Measurements from ENCODE around the gene DAAM1.

DNA sequence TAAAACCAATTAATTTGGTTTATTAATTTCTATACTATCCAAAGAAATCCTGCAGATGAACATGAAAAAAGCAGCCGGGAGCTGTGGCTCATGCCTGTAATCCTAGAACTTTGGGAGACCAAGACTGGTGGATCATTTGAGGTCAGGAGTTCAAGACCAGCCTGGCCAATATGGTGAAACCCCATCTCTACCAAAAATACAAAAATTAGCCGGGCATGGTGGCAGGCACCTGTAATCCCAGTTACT is 44.1 kb downstream of the OTX2 start:
- PRO-cap, 3 experiments = peak in 2 of 3 experiments; most common plus-strand start position 65 of the sequence (in 1)
- RAMPAGE, long total RNA, 4 experiments = no peak in any of the 4 experiments
- RRBS = no CpG with 5 or more reads among the region's 2 CpGs

DNA sequence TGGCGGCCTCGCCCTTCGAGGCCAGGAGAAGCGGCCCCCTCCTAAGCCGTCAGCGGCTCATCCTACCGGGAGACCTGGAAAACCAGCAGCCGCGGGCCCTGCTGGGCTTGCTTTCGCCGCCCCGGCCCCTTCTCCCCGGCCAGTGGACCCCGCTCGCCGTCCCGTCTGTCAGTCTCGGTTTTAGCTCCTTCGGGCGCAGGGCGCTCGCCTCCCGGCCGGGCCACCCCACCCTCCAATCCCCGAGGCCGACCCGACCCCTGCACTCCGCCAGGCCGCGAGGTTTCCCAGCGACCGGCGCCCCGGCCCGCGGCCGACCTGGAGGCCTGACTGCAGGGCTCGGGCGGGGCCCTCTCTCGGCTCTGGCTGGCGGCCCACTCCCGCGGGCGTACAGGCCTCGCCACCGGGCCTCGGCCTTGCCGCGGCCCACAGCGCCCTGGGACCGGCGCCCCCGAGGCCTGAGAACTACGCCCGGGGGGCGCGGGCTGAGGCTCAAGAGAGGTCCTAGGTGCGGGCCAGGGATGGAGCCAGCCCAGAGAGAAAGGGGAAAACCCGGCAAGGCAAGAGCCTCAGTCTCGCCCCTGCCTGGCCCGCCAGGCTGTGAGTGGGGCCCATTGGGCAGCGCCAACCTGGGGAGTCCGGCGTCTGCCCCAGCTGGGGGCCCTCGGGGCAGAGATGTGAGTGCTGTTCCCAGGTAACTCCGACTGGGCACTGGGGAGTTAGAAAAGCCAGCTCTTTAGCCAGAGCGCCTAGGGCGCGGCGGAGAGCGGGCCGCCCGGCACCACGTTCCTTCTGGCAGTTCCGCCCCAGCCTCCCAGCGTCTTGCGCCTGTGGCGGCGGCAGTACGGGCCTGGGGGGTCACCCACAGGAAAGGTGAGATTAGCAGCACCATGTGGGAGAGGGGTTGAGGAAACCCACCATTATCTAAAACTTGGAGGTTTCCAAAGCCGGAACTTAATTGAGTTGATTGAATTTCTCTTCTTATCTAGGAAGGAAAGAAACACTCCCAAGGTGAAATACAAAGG is 12.0 kb downstream of the OTX2 start:
- PRO-cap, 3 experiments = no peak in any of the 3 experiments
- RAMPAGE, long total RNA, 4 experiments = no peak in any of the 4 experiments
- RRBS = 8% methylated on average over 46 of the region's 81 CpGs

GRCh38 chr14:56855704-56856451 is 45.6 kb upstream of the OTX2 start:
- PRO-cap, 3 experiments = no peak in any of the 3 experiments
- RAMPAGE, long total RNA, 4 experiments = no peak in any of the 4 experiments
- RRBS = no CpG with 5 or more reads among the region's 10 CpGs

GRCh38 chr14:57268321-57268747 is 371 bp downstream of the EXOC5 start:
- PRO-cap, 3 experiments = peak in 3 of 3 experiments; most common plus-strand start chr14:57268604 (in 3); most common minus-strand start chr14:57268498 (in 3)
- RAMPAGE, long total RNA, 4 experiments = no peak in any of the 4 experiments
- RRBS = under 1% methylated on average over 11 of the region's 35 CpGs

DNA sequence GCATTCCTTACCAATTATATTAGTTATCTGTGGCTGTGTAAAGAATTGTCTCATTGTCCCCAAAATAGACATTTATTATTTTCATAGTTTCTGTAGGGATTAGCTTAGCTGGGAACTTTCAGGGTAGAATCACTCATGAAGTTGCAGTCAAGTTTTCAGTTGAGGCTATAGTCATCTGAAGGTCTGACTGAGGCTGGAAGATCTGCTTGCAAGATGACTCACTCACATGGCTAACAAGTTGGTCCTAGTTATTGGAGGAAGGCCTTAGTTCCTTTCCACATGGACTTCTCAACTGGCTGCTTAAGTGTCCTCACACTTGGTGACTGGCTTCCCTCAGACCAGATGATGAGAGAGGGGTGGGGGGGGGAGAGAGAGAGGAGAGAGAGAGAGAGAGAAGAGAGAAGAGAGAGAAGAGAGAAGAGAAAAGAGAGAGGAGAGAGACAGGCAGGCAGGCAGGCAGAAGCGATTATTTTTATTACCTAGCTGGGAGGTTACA is 6.3 kb downstream of the AP5M1 start:
- PRO-cap, 3 experiments = no peak in any of the 3 experiments
- RAMPAGE, long total RNA, 4 experiments = start-site peak on the plus strand in 1 of 4 experiments, centred at position 207 of the sequence, 13 reads per replicate
- RRBS = no CpG with 5 or more reads among the region's 1 CpG

DNA sequence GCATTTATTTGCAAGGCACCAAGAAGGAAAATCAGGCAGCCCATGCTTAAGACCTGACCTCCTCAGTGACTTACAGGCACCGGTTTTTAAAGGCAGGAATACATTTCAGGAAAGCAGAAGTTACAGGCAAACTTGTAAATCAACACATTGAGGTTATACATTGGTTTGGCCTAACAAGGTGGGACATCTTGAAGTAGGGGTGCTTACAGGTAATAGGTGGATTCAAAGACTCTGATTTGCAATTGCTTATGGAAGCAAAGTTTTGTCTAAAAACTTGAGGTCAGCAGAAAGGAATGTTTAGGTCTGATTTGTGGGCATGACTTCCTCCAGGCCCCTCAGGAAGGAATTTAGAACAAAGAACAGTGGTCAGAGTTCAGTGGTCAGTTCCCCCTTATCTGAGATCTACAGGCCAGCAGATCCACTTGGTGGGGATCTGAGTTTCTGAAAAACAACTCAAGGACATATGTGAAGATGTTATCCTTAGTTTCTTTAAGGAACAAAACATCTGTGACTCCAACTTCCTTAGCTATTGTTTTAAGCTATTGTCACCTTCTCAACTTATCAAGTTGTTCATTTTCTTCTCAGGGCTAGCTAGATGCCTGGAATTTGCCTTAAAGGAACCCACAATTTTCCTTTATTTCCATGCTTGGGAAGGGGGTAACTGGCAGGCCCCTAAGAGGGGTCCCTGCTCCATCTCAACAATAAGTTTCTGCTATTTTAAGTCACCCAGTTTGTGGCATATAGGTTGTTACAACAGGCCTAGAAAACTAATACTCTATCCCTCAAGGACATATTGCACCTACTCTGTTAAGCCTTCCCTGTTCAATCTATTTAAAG is 28.0 kb upstream of the NAA30 start:
- PRO-cap, 3 experiments = no peak in any of the 3 experiments
- RAMPAGE, long total RNA, 4 experiments = no peak in any of the 4 experiments
- RRBS = no CpG with 5 or more reads among the region's 1 CpG

GRCh38 chr14:57389400-57390128 is 822 bp upstream of the NAA30 start:
- PRO-cap, 3 experiments = no peak in any of the 3 experiments
- RAMPAGE, long total RNA, 4 experiments = no peak in any of the 4 experiments
- RRBS = no CpG with 5 or more reads among the region's 18 CpGs

DNA sequence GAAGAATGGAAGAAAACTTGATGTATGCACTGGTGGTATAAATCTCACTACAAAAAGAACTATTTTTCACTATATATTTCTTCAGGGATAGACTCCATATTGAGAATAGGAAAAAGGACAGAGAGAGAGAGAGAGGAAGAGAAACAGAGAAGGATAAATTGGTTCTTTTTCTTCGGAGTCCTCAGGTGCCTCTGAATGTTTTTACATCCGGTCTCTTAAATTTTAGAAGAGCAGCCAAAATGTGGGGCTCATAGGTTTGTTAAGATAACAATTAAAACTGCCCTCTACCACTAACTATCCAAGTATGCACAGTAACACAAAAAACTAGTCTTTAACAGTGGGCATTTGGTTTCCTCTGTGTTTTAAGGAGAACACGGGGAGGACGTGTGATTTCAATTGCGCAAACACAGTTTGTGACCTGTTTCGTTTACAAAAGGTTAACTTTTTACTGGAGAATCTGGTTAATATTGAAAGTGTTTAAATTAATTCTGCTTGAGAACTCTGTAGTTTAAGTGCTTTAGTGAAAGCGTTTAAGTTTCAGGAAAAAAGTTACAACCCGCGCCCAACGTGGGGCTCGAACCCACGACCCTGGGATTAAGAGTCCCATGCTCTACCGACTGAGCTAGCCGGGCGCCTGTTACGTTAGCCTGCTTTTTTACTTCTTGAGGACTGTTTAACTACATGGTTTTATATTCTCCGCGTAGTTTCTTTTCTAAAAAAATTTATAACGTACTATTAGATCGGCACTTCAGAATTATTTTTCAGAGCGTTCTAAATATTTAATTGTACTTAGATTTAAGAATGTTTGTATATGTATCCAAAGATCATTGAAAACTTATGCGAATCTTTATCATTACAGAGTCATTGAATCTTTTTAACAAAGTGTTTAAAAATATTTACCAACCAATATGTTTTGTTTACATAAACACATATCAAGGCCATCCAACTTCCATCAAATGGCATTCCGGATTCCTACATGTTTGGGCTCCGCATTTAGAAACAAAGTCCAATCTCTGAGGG is 5.0 kb upstream of the PSMA3 start:
- PRO-cap, 3 experiments = peak in 3 of 3 experiments; most common plus-strand start position 623 of the sequence (in 2); most common minus-strand start position 636 of the sequence (in 3)
- RAMPAGE, long total RNA, 4 experiments = no peak in any of the 4 experiments
- RRBS = no CpG with 5 or more reads among the region's 24 CpGs

GRCh38 chr14:58272540-58273504 is 25.5 kb upstream of the ARID4A start:
- PRO-cap, 3 experiments = no peak in any of the 3 experiments
- RAMPAGE, long total RNA, 4 experiments = no peak in any of the 4 experiments
- RRBS = no CpG with 5 or more reads among the region's 4 CpGs

DNA sequence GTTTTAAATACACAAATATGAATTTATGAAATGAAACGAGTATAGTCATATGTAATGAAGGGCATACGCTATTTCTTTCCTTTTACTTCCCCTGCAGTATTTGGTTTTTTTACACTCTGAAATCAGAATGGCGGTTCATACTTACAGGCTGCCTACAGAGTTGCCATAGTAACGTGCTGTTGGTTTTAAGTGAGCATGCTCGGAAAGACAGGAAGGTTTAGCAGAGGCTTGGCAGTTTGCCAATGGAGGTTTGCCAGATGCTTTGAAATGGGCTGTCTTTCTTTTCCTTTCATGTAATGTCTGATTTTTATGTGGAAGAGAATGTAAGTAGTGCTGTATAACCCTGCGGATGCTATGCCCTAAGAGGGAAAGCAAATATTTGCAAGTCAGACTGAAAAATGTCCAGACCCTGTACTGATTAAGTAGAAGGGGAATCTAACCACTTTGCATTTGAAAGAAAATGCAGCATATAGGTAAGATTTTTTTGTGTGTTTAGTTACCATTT is 32.7 kb downstream of the ARID4A start:
- PRO-cap, 3 experiments = no peak in any of the 3 experiments
- RAMPAGE, long total RNA, 4 experiments = no peak in any of the 4 experiments
- RRBS = no CpG with 5 or more reads among the region's 6 CpGs

- PRO-cap, 3 experiments = no peak in any of the 3 experiments
- RAMPAGE, long total RNA, 4 experiments = no peak in any of the 4 experiments
Measured at GRCh38 chr14:58369739-58369941, 26.1 kb upstream of the TOMM20L start.

DNA sequence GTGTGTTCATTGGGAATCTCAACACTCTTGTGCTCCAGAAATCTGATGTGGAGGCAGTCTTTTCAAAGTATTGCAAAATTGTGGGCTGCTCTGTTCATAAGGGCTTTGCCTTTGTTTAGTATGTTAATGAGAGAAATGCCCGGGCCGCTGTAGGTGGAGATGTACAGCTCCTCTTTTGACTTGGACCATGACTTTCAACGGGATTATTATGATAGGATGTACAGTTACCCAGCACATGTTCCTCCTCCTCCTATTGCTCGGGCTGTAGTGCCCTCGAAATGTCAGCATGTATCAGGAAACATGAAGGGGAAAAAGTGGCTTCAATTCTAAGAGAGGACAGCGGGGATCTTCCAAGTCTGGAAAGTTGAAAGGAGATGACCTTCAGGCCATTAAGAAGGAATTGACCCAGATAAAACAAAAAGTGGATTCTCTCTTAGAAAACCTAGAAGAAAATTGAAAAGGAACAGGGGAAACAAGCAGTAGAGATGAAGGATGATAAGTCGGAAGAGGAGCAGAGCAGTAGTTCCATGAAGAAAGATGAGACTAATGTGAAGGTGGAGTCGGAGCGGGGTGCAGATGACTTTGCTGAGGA is 93.8 kb downstream of the KIAA0586 start:
- PRO-cap, 3 experiments = no peak in any of the 3 experiments
- RAMPAGE, long total RNA, 4 experiments = no peak in any of the 4 experiments
- RRBS = no CpG with 5 or more reads among the region's 9 CpGs

GRCh38 chr14:58660019-58660414 is 22.3 kb downstream of the DACT1 start:
- PRO-cap, 3 experiments = peak in 3 of 3 experiments; most common minus-strand start chr14:58660134 (in 3)
- RAMPAGE, long total RNA, 4 experiments = no peak in any of the 4 experiments
- RRBS = no CpG with 5 or more reads among the region's 4 CpGs

DNA sequence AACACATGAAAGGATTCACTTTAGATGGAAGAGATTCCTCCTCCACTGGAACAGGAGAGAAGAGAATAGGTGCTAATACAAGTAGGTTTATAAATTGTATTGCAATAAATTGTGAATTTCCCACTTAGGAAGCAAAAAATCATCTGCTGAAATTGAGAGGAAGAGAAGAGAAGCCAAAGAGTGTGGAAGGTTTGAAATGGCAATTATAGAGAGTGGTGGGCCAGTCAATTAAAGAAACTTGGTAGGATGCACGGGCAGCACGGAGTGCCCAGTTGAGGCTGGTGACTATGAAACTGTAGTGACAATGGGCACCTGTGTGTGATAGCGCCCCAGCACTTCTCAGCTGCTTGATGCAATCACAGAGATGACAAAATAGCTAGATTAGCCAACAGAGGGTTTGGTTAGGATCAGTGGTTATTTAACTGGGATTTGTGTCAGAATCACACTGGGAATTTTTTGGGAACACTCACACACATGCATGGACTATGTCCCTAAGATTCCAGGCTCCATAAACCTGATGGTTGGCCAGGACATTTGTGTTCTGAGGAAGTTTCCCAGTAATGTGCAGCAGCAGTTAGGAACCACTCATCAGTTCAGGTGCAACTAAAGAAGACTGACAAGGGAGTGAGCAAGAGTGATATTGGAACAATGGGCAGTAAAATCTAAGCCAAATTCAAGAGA is 51.3 kb upstream of the DAAM1 start:
- PRO-cap, 3 experiments = no peak in any of the 3 experiments
- RAMPAGE, long total RNA, 4 experiments = no peak in any of the 4 experiments
- RRBS = no CpG with 5 or more reads among the region's 3 CpGs

DNA sequence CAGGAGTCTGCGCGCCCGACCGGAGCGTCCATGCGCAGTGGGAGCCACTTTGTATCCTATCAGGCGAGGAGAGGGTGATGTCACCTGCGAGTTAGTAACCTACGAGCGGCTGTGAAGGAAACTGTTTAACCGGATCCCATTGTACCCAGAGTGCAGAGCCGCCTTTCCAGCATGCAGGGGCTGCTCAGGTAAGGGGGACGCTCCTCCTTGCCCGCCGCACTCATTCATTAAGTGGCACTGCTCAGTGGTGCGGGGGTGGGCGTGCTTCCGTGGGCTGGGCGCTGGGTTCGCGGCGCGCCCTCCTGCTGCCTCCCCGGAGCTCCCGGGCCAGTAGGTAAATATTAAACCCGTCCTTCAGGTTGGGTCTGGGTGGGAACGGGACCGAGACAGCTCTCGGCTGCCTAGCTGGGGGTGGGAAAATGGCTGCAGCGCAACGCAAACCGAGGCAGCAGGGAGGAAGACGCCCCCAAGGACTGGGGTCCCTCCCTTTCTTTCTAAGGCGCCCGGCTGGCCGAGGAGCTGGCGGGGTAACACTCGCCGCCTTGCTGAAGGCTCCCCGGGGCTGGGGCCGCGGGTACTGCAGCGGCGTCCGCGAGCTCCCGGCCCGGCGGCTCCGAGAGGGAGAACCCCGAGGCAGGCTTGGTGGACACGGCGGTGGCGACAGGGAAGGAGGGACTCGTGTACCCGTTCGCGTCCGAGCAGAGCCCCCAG is at the start of gene DAAM1:
Gene DAAM1 (plus strand): TSS at position 87 of the 711 bp plus-strand sequence.
- PRO-cap, 3 experiments = peak in 3 of 3 experiments; most common plus-strand start position 124 of the sequence (in 2); most common minus-strand start position 316 of the sequence (in 1)
- RAMPAGE, long total RNA, 4 experiments = start-site peak on the plus strand in 3 of 4 experiments, centred at positions 130 to 137 of the sequence, 209 to 386 reads per replicate
- RRBS = 2% methylated on average over 22 of the region's 59 CpGs

DNA sequence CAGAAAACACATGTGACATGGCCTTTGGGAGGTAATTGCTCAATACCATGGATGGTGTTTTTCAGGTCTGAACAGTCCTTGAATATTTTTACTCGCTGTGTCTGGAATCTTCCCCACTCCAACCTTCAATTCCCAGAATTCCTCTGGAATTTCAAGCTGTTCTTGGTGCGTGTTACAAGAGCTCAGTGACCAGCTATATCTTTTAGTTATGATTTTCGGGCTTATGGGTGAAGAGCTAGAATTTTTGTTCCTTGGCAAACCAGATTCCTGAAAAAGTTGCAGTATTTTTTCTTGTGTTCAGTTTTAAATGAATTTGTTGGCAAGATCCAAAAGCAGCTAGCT is 85.4 kb downstream of the DAAM1 start:
- PRO-cap, 3 experiments = no peak in any of the 3 experiments
- RAMPAGE, long total RNA, 4 experiments = no peak in any of the 4 experiments
- RRBS = no CpG with 5 or more reads among the region's 3 CpGs

DNA sequence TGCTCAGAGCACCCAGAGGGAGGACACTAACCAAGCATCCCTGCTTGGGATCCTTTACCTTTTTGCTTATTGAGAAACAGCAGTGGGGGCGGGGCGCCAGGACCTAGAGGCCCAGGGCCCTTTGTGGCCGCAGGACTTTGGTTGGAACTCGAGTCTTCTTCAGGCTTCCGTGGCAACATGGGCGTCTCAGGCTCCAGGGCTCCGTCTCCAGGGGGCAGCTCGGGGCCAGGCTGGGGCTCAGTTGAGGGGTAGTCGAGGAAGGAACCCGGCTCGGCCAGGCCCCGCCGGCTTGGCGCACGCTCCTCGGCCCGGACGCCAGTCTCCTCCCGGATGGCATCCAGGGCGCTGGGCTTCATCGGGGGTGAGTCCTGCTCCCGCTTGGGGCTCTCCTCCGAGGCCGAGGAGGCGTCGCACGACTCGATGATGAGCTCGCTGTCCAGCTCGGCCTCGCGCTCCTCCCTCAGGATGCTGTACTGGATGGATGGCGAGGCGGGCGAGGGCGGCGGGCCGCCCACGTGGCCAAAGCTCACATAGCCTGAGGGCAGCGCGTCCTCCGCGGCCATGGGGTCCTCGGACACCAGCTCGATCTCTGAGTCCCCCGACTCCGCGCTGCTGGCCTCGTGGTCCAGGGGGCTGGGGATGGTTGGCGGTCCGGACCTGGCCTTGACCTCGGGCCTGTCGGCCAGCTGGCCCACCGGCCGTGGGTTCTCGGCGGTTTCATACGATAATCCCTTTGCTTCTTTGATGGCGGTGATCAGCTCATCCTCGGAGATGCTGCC is 143.5 kb downstream of the RTN1 start:
- PRO-cap, 3 experiments = no peak in any of the 3 experiments
- RAMPAGE, long total RNA, 4 experiments = no peak in any of the 4 experiments
- RRBS = 87% methylated on average over 4 of the region's 60 CpGs

DNA sequence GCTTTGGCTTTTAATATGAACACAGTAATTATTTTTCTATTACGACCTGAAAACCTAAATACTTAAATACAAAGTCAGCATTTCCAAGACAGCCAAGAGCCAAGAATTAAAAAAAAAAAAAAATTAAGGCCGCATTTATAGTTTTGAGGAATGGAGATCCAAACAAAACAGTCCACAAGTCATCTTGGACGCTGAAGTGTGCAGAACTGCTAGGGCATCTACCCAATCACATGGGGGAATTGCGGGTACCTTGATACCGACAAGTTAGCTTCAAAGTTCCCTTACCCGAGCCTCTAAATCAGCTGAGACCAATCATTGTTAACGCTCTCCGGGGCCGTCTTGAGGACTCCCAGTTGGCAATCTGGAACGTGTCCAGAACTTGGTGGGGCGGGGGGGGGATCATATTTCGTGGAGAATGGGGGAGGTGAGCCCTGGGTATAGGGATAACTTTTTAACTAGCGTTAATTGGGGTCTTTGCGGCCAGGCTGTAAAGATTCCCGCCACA is 685 bp upstream of the PCNX4 start:
- PRO-cap, 3 experiments = peak in 1 of 3 experiments; most common plus-strand start position 296 of the sequence (in 1); most common minus-strand start position 200 of the sequence (in 1)
- RAMPAGE, long total RNA, 4 experiments = no peak in any of the 4 experiments
- RRBS = no CpG with 5 or more reads among the region's 15 CpGs

GRCh38 chr14:60151748-60152118 is 13.5 kb downstream of the DHRS7 start:
- PRO-cap, 3 experiments = peak in 2 of 3 experiments; most common plus-strand start chr14:60152023 (in 1); most common minus-strand start chr14:60151866 (in 2)
- RAMPAGE, long total RNA, 4 experiments = no peak in any of the 4 experiments
- RRBS = no CpG with 5 or more reads among the region's 3 CpGs

GRCh38 chr14:60174883-60175846 is 10.0 kb upstream of the DHRS7 start:
- PRO-cap, 3 experiments = no peak in any of the 3 experiments
- RAMPAGE, long total RNA, 4 experiments = no peak in any of the 4 experiments
- RRBS = no CpG with 5 or more reads among the region's 4 CpGs